ENCODE results near the genes FAH, ABHD17C and CPEB1.

- PRO-cap: no peak
Observed at GRCh38 chr15:80058805-80059056, 745 bp upstream of the ZFAND6 start.

DNA sequence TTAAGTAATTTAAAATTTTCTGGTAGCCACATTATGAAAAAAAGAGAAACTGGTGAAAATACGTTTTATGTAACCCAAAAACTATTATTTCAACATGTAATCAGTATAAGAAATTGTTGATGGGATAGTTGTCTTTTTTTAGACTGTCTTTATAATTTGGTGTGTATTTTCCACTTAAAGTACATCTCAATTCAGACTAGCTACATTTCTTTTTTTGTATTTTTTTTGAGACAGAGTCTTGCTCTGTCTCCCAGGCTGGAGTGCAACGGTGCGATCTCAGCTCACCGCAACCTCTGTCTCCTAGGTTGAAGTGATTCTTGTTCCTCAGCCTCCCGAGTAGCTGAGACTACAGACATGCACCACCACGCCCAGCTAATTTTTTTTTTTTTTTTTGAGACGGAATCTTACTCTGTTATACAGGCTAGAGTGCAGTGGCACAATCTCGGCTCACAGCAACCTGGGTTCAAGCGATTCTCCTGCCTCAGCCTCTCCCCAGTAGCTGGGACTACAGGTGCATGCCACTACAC is 3.8 kb downstream of the ZFAND6 start:
- PRO-cap: no peak

- PRO-cap: no peak
Observed at GRCh38 chr15:80111227-80111536, 41.6 kb upstream of the FAH start.

DNA sequence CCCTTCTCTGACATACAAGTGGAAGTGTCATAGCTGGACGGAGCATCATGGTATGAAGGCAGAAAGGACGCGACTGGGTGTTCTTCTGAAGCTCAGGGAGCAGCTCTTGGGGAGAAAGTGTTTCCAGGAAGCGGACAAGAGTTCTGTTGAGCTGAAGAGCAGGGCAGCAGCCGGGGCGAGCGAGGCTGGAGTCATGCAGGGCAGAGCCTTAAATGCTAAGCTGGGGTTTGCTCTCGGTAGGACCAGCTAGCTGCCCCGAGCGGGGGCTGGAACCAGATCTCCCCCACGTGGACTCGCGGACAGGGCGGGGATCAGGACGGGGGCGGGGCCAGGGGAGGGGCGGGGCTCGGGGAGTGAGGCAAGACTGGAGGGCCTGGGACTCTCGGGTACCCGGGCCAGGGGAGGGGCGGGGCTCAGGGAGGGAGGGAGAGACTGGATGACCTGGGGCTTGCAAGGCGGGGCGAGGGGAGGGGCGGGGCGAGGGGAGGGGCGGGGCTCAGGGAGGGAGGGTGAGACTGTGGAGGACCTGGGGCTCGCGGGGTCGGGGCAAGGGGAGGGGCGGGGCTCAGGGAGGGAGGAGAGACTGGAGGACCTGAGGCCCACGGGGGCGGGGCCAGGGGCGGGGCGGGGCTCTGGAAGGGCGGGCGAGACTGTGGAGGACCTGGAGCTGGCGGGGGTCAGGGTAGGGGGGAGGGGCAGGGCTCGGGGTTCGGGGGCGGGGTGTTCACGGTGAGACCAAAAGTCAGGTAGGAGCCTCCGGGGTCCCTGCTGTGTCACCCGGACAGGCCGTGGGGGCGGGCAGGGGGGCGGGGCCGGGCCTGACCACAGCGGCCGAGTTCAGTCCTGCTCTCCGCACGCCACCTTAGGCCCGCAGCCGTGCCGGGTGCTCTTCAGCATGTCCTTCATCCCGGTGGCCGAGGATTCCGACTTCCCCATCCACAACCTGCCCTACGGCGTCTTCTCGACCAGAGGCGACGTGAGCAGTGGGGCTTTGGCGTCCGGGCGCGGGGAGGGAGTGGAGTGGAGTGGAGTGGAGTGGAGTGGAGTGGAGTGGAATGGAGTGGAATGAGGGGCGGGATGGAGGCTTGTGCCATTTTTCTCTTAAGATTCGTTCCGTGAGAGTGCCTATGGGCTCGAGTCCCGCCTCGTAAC is at the start of gene FAH:
FAH (plus strand) TSS at position 840 of the 1,152 bp plus-strand sequence.
- PRO-cap: bidirectional peak, plus-strand start at position 635 of the sequence, minus-strand start at position 295 of the sequence

DNA sequence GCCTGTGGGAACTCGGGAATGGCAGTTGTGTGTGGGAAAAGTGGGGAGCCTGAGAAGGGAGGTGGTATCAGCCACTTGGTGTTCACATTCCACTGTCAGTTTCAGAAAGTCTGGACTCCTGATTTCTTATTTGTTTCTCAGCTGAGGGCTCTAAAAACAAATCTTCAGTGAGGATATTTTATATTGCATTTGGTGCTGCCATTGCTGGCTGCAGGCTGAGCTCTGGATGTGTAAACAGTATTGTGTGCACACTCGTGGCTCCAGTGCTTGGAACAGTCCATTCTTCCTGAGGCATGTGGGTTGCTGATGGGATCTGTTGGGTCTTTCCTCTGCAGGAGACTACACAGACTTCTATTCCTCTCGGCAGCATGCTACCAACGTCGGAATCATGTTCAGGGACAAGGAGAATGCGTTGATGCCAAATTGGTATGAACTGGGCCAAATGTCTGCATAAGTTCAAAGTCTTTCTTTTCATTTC is 9.2 kb downstream of the FAH start:
- PRO-cap: no peak

DNA sequence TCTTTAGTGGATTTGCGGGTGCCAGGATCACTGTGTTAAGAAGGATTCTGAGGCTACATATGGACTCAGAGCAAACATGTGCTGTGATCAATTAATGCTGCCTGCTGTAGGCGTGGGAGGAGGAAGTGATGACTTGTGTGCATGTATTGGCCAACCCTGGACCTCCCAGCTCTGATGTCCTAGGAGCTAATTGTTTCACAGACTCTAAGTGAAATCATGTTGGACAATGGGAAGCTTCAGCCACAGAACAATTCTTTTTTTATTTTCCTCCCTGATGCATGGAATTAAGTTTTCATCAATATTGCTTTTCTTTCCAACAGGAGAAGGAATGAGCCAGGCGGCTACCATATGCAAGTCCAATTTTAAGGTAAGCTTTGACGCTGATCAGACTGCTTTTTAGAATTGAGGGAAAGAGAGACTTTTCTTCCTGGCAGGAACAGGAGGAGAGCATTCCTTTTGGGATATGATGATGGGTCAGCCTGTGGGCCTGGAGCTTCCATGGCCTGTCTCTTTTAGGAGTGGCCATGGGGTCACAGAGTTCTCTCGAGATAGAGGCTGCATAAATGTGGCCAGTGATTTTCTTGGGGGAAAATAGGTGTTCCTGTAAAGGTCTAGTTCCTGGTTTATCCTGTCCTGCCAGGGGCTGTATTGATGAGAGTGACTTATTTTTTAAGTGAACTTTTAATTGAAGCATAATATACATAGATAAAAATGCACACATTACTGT is 24.6 kb downstream of the FAH start:
- PRO-cap: no peak

GRCh38 chr15:80210466-80211035 is 41.5 kb downstream of the CTXND1 start:
- PRO-cap: no peak

DNA sequence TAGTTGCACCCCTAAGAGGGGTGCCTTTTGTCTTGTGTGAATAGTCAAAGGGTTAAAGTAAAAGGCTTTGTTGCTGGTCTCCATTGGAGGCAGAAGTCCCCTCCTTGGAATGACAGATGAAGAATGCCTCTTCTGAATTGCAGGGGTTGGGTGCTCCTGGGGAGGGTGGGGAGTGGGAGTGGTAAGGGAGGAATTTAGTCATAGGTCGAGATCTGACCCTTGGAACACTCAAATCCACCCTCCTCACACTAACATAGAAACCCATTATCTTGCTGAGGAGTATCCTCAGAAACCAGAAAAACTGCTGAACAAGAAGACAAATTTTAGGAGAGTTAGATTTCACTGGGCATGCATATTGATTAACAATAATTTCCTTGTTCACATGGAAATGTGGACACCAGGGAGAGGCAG is 4.7 kb downstream of the CTXND1 start:
- PRO-cap: no peak

GRCh38 chr15:80288181-80288539 is 36.1 kb upstream of the CTXND1 start:
- PRO-cap: no peak

DNA sequence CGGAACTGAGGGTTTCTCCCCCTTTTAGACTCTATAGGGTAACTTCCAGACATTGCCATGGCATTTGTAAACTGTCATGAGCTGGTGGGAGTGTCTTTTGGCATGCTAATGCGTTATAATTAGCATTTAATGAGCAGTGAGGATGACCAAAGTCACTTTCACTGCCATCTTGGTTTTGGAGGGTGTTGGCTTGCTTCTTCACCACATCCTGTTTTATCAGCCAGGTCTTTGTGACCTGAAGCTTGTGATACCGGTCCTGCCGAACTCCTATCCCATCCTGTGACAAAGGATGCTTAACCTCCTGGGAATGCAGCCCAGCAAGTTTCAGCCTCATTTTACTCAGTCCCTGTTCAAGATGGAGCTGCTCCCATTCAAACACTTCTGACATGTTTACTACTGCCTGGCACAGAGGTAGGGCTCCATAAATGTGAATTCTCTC is 15.7 kb upstream of the ABHD17C start:
- PRO-cap: no peak

GRCh38 chr15:80694764-80695491 is at the start of gene ABHD17C:
ABHD17C (plus strand) TSS chr15:80695310.
- PRO-cap: bidirectional peak, plus-strand start at chr15:80695055, minus-strand start at chr15:80695065; bidirectional peak, plus-strand start at chr15:80695321, minus-strand start at chr15:80695269

- PRO-cap: no peak
Observed at GRCh38 chr15:80697329-80698032, 2.4 kb downstream of the ABHD17C start.

- PRO-cap: no peak
Observed at GRCh38 chr15:80981761-80982205, 7.8 kb downstream of the MESD start.

DNA sequence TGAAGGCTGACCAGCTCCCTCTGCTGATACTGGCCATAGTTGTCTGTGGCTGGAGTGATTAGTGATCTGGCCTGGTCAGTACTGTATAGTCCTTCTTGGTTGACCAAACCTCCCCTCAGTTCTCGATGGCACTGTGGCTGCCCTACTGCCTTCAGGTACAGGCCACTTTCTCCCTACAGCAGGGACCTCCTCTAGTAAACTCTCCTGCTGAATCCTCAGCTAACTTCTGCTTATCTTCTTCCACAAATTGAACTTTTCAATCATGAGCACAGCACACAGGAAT is 30.2 kb downstream of the CFAP161 start:
- PRO-cap: no peak

- PRO-cap: no peak
Observed at GRCh38 chr15:81176177-81176990, 20.3 kb upstream of the IL16 start.

GRCh38 chr15:81301786-81302624 is 21.9 kb downstream of the STARD5 start:
- PRO-cap: no peak

DNA sequence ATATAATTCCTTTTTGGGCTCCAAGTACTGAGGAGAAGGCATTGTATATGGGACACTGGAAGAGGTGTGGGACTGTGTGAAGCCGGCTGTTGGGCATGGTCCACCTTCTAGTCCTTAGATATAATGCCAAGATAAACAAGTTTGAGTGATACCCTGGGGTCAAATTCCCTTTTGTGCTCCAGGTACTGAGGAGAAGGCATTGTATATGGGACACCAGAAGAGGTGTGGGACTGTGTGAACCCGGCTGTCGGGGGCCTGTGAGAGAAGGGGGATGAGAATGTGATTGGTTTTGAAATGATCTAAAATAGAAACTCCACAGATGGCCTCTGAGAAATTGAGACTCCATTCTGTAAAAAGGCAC is 11.4 kb upstream of the TMC3 start:
- PRO-cap: no peak

DNA sequence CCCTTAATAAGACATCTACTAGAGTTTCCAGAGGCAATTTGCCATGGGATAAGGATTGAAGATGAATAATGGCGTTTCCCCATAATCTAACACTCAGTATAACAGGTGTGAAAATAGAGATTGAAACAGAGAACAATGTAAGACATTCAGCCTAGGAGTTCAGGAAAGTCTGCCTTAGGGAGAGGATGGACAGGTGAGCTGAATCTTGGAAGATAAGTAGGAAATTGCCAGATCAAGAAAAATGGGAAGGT is 22.5 kb downstream of the SAXO2 start:
- PRO-cap: no peak

DNA sequence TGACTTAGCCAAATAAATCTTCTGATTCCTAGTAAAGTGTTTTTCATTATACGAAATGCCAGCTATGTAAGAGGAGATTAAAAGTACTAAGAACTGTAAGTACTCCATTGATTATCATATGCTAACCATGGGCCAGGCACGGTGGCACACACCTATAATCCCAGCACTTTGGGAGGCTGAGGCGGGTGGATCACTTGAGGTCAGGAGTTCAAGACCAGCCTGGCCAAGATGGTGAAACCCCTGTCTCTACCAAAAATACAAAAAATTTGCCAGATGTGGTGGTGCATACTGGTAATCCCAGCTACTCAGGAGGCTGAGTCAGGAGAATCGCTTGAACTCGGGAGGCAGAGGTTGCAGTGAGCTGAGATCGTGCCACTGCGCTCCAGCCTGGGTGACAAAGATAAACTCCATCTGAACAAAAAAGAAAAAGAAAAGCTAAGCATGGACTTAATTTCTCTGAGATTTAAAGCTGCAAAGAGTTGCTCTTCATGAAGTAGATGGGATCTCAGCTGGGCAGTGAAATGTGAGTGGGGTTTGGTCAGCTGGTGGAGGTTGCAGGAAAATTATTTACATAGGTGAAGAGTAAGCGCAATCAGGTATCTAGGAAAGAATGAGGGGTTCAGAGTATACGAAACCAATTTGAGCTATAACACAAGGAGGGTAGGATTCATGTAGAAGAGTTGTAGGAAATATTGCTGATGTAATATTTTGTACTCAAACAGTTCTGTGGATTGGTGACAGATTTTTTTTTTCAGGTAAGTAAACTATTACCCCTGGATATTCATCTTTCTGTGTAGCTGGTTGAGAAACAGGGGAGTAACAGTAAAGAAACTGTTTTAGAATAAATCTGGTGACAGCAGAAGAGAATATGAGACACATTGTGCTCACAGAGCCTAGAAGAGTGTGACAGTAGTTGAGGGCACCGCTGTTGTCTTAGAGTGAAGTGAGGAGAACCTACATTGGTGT is 13.8 kb upstream of the GOLGA6L9 start:
- PRO-cap: no peak

DNA sequence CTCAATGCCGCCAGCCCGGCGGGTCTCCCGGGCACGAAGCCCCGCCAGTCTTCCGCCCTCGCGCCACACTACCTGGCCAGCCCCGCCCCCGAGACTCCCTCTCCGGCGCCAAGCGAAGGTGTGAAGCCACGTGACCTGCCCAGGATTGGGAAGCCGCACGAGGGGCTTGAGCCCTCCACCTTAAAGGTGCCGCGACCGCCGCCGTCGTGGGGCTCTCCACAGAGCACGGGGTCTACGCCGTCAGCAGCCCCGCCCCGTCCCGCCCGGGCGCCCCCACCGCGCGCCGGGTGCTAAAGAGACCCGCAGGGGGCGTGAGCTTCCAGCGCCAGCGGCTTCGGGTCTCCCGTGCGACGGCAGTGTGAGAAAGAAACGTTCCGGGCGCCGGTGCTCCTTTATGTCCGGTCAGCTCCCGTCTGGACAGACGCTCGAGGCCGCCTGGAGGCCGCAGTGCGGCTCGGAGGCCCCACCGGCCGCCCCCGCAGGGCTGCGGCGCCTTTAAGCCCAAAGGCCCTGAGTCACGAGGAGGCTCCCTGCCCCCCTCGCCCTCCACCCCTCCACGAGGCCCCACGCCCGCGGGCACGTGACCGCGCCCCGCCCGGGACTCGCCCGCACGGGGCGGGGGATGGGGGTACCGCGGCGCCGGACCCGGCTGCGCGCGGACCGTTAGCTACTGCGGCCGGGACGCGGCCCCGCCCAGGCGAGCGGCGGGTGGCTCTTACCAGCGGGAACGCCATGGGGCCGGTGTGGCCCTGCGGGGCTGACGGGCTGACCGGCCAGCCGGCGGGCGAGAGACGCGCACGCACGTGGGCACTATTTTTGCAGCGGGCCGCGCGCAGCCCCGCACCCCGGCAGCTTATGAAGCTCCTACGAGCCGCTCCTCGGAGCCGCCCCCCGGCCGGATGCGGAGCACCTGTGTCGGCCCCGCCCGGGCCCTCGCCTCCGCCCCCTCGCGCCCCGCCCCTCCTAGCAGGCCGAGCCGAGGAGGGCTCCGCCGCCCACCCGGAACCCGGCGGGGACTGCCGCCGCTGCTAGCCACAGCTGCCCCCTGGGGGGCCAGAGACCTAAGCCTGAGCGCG is at the start of gene CPEB1:
CPEB1 (minus strand) TSS at position 227 of the 1,076 bp plus-strand sequence.
- PRO-cap: bidirectional peak, plus-strand start at position 609 of the sequence, minus-strand start at position 497 of the sequence